Jurkat, Clone E6-1 (cell line): ENCODE measurements around a stretch of chr15.

- RRBS, result 79% methylated on average over 8 of the region's 39 CpGs
These were observed 831 bp downstream of the PDE8A start for GRCh38 chr15:84982374-84983000.

DNA sequence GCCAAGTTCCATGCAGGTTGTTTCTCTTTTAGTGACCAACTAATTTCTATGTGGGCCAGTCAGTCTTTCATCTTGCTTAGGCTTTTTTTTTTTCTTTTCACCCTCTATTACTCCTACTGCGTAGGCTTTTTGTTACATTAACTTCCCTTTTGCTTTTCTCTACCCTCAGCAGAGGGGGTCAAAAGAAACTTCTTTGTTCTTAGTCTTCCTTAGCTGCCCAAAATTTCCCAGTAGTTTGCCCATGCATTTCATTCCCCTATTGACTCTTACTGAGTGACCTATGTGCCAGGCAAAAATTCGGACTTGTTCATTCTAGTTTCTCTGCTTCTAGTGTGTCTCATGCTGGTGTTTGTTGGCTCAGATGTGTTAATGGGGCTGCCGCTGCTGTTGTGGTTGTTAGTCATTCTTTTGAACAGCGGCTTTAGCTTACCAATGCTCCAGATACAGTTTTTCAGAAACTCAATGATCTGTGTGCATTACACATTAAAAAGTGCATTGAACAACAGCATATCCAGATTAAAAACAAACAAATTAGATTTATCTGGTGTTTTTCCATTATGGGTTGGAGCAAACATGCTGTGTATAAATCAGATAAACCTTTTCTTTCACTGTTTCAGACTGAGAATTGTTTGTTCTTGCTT is 42.9 kb downstream of the PDE8A start:
- RRBS, result no CpG with 5 or more reads among the region's 4 CpGs

DNA sequence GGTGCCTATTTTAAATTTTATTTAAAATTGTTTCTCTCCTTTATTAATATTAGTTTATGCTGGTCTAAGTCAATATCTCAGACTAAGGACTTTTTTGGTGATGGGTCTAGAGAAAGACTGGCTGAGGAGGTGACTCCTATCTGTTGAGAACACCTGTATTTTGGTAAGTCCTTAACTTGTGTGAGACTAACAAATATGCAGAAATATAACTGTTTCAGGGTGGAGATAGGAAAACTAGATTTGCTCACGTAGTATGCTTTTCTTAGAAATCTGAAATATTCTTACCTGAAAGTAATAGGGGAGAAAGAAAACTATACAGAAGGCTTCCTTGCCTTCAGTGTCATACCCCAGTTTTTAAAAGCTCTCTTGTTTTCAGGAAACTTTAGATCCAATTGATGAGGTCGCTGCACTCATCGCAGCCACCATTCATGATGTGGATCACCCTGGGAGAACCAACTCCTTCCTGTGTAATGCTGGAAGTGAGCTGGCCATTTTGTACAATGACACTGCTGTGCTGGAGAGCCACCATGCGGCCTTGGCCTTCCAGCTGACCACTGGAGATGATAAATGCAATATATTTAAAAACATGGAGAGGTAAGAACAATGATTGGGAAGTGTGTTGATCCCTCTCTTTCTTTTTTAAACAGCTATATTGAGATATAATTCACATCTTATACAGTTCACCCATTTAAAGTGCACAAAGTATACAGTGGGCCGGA is 138.9 kb downstream of the PDE8A start:
- RRBS, result no CpG with 5 or more reads among the region's 5 CpGs

DNA sequence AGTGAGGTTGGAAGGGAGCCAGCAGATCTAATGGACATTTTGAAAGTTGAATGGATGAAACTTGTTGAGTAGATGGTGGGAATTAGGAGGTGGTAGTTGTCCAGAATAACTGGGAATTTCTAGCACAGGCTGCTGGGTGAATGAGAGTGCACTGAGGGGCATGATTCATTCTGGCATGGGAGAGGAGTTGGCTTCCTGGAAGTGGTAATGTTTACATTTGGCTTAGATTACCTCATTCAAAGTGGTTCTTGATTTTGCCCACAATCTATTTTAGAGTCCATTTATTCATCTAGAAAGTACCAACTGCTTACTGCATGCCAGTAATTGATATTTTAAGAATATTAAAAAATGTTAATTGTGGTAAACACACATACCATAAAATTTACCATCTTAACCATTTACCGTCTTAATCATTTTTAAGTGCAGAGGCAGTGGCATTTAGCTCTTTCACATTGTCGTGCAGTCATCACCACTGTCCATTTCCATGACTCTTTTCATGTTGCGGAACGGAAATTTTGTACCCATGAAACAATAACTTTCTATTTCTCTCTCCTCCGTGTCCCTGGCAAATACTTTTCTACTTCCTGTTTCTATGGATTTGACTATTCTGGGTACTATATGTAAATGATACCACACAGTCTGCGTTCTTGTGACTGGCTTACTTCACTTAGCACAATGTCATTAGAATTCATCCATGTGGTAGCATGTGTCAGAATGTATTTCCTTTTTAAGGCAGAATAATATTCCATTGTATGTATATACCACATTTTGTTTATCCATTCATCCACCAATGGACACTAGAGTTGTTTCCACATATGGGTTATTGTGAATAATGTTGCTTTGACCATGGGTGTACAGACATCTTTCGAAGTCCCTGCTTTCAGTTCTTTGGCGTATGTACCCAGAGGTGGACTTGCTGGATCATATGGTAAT is 27.8 kb downstream of the AKAP13 start:
- RRBS, result no CpG with 5 or more reads among the region's 8 CpGs

DNA sequence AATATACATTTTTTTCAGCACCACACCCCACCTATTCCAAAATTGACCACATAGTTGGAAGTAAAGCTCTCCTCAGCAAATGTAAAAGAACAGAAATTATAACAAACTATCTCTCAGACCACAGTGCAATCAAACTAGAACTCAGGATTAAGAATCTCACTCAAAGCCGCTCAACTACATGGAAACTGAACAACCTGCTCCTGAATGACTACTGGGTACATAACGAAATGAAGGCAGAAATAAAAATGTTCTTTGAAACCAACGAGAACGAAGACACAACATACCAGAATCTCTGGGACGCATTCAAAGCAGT is 56.1 kb downstream of the AKAP13 start:
- RRBS, result no CpG with 5 or more reads among the region's 5 CpGs

GRCh38 chr15:85456928-85457382 is 76.6 kb downstream of the AKAP13 start:
- RRBS, result no CpG with 5 or more reads among the region's 4 CpGs

DNA sequence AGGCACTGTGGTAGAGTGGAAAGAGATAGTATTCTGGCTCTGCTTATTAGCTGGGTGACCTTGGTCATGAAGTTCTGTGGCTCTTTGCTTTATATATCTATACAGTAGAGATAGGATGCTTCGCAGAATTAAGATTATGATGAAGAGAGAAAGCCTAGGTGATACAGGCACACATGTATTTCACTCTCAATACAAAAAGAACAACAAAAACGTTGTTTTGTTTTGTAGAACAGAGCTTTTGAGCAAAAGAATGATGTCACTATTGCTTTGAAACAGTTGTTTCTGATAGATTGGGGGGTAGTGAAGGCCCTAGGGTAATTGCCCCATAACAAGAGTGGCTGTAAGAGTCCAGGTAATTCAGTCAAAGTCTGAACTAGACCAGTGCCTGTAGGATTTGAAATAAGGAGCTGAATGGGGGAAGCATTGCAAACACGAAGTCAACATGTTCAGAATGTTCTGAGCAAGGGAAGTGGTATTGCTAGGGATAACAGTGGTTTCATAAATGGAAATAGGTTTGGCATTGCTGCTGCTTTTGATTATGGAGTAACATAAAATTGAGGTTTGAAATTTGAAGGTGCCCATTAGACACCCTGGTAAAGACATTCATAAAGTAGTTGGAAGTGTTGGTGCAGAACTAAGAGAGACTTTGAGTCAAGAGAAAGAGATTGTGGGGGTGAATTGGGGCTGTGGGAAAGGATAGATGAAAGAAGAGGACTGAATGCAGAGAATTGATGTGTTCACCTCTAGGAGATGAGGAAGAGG is 188.4 kb downstream of the AKAP13 start:
- RRBS, result no CpG with 5 or more reads among the region's 3 CpGs

DNA sequence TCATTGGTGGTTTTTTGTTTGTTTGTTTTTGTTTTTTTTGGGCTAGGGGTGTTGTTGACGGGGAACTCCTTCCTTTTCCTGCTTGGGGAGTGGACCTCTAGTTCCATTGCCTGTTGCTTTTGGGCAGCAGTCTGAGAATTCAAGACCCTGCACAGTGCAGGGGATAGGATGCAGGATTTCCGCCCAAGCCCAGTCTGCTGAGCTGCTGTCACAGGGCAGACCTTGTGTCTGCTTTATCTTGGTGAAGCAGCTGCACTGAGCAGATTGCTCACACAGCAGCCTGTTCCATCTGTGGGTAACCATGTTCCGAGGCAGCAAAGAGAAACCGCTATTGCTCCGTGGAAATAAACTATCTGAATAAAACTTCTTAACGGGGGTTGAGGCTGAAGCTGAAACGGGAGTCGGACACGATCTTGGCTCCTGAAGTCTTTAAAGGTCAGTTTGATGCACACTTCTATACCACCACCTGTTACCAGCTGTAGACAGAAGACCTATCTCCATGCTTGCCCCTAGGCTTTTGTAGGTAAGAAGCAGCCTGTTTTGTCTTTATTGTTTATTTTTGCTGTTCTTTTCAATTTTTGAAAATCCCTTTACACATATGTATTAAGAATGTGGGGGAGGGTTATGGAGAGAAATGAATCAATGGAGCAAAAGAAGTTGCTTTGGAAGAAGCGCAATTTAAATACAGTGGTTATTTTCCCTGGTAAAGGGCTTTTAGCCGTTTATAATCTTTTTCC is 202.4 kb downstream of the AKAP13 start:
- RRBS, result no CpG with 5 or more reads among the region's 11 CpGs

DNA sequence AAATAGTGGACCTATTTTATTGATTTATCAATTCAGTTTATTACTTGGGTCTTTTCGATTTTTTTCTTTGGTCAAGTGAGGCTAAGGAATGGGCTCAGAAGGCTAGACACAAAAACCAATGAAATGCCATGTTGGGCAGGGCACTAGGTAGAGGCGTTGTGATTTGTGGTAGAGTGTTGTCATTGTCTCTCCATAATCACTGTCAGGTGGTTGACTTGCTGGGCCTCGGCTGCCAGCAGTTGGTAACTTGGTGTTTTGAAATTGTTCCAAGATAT is 173.7 kb downstream of the KLHL25 start:
- RRBS, result no CpG with 5 or more reads among the region's 3 CpGs

DNA sequence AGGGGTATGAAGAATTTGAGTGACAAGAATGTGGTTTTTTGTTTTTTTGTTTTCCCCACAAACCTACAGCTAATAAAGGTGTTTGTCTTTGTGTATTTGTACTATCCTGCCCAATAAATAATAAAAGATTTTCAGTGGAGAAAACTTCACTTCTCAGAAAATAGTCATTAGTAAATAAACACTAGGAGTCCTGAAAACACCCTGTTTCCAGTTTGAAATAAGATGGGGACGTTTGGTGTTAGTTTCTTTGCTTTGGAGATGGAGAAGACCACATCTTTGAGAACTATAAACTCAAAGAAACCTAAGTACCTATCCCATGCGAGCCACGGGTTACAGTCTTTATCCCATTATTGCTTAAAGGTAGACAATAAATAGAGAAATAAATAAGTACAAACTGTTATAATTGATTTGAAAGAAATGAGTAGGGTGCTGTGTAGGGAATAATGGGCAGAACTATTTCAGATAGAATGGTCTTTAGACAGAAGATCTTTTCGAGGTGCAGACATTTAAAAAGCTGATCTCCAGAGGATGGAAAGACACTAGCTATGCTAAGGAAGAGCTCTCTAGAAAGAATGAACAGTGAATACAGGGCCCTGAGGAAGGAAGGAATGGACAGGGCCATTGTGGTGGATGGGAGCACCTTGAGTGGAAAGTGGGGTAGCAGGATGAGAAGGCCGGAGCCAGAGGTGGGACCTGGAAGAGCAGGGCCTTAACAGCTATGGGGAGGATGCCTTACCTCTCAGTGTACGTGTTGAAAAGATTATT is 172.7 kb downstream of the KLHL25 start:
- RRBS, result no CpG with 5 or more reads among the region's 6 CpGs

- RRBS, result no CpG with 5 or more reads among the region's 2 CpGs
These were observed 104.2 kb downstream of the KLHL25 start for GRCh38 chr15:85690520-85691019.

GRCh38 chr15:85692798-85693709 is 101.7 kb downstream of the KLHL25 start:
- RRBS, result no CpG with 5 or more reads among the region's 8 CpGs

DNA sequence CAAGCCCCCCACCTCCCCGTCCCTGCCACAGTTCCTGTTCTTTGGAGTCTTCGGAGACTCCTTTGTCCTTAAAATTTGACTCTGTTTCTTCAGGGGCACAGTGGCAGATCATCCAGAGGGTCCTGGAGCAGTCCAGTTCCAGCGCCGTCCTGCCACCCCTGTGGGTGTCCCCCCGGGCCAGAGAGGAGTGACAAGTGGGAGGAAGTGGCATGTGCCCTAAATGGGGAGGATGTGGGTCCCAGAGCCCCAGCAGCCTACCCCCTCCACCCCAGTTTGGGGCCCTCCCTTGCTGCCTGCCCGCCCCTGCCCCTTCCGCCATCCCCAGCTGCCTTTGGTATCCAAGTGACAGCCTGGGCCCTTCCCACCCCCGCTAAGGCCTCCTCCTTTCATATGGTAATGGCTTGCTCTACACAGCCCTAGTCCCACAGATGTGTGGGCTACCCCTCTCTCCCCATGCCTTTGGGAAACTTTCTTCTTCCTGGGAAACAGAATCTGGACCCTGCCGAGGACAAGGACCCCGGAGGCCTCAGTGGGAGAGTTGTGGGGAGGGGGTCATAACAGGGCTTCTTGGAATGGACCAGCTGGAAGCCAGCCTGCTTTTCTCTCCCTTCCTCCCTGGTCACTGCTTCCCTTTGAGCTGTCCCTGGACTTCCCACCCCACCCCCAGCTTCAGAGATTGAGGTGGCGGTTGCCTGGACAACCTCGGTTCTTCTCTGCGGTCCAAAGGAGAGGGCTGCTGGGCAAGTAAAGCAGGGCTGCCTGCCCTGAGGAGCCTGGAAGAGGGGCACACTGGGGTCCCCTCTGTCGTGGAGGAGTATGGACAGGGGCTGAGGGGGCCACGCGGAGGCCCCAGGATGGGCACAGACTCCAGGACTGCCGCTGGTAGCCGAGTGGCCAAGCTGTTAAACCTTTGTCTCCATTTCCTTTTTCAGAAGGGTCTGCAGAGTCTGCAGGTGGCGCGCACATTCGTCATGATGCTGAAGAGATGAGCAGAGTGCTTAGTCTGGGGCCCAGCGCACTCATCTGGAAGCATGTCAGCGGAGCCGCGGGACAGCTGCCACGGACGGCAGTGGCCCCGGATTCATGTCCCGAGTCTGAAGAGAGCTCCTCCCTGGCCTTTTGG is 43.1 kb downstream of the KLHL25 start:
- RRBS, result no CpG with 5 or more reads among the region's 29 CpGs

GRCh38 chr15:85772501-85773297 is 22.0 kb downstream of the KLHL25 start:
- RRBS, result no CpG with 5 or more reads among the region's 13 CpGs

- RRBS, result no CpG with 5 or more reads among the region's 1 CpG
These were observed 43.1 kb upstream of the KLHL25 start for GRCh38 chr15:85837911-85838123.

GRCh38 chr15:85838634-85839269 is 44.0 kb upstream of the KLHL25 start:
- RRBS, result no CpG with 5 or more reads among the region's 9 CpGs

DNA sequence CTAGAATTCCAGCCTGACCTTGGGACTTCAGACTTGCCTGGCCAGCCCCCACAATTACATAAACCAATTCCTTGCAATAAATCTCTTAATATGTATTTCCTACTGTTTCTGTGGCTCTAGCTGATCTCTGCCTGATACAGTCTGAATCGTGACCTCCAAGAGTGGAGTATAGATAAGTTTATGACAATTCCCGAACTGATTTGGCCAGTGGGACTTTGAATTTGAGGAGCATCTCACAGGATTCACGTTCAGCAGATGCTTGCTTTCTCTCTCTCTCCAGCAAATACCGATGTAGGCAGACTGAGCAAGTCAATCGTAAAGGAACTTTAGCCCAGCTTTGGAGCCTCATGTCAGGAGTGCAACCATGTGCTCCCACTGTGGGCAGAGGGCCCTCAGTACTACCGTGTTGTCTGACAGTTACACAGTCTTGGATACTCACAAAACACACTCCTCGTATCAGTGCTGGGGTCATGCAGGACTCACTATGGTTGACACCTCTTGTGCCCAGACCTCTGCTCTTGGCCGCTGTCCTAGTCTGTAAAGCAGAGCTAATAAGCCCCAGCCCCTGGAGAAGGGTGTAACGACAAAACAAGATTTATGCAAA is 66.2 kb downstream of the MRPL46 start:
- RRBS, result no CpG with 5 or more reads among the region's 9 CpGs

DNA sequence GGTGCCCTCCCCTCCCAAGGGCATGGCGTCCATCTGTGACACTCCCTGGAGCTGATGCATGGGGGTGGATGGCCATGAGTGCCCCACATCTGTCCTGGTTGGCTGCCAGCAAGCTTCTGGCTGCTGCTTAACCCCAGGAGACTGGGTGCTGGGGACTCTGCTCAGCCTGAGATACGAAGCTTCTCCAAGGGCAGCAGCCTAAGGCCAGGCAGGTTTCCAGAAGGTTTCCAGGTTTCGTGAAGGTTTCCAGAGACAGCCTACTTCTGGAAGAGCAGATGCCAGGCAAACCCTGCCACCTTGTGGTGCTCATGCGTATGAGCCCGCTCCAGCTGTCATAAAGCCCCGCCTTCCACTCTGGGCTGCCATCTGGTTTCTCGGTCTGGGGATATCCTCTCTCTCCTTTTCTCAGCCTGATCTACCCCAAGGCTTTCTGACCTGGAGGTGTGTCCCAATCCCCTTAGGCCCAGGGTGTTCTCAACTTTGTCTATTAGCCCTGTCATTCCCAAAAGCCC is 12.2 kb downstream of the MRPL46 start:
- RRBS, result no CpG with 5 or more reads among the region's 7 CpGs

DNA sequence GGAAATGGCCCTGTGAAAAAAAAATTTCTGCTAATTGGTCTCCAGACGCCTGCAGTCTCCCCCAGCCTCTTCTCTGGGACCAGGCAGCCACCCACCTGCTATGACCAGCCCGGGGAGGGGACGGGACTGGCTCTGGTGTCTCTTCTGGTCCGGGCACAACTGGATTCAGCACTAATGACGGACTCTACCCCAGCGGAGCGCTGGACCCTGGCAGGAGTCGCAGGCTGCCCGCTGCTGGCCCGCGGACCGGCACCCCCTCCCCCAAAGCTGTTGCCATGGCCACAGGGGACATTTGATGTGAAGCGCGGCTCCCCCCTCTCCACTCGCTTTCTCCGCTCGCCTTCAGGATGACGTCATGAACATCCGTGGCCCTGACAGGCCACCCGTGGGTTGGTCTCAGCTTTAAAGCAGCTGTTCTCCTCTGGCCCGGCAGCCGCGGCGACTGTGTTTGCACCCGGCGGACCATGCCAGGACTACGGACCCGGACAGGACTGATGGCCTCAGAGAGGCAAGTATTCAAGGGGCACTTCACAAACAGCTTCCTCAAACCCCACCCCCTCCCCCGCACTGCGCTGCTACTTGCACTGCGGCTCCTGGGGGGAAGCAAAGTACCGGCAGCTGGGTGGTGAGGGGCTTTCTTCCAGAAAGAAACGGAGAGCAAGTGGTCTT is 16.8 kb upstream of the AEN start:
- RRBS, result 82% methylated on average over 6 of the region's 33 CpGs

GRCh38 chr15:89105097-89105549 is 16.9 kb downstream of the ABHD2 start:
- RRBS, result no CpG with 5 or more reads among the region's 4 CpGs